ENCODE results near the genes DOCK3, IQCF1, RRP9 and ALAS1.

- PRO-cap, 2 experiments = no peak in any of the 2 experiments
Observed at GRCh38 chr3:50627061-50628332, 10.5 kb downstream of the MAPKAPK3 start.

DNA sequence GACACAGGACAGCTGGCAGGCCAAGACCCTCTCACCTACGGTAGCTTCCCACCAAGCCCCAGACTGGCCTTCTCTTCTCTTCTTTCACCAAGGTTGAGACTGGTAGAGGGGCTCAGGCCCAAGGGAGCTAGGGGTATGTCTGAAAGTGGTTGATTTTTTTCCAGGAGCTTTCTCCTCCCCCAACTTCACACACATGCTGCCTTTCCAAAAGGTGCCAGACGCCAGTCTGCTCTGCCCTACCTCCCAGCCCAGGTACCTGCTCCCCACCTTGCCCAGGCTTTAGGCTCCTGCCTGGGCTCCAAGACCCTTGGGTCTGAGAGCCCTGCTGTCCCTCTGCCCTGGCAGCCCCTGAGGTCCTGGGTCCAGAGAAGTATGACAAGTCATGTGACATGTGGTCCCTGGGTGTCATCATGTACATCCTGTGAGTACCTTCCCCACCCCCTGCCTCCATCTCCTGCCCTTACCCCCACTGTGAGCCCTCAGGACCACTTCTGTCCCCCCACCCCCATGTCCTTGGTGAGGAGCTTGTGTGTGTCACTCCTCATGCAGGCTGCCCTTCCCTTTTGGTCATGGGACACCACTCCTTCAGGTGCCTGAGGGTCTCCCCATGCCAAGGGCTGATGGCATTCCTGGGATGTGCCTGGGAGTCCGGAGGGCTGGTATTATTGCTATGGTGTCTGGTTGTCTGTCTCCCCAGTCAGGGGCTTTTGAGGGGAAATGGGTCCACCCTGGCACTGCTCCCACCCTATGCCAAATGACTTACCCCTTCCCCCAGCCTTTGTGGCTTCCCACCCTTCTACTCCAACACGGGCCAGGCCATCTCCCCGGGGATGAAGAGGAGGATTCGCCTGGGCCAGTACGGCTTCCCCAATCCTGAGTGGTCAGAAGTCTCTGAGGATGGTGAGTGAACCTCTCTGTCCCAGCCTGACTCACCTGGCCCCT lies 28.7 kb downstream of the MAPKAPK3 start:
- PRO-cap, 2 experiments = no peak in any of the 2 experiments

DNA sequence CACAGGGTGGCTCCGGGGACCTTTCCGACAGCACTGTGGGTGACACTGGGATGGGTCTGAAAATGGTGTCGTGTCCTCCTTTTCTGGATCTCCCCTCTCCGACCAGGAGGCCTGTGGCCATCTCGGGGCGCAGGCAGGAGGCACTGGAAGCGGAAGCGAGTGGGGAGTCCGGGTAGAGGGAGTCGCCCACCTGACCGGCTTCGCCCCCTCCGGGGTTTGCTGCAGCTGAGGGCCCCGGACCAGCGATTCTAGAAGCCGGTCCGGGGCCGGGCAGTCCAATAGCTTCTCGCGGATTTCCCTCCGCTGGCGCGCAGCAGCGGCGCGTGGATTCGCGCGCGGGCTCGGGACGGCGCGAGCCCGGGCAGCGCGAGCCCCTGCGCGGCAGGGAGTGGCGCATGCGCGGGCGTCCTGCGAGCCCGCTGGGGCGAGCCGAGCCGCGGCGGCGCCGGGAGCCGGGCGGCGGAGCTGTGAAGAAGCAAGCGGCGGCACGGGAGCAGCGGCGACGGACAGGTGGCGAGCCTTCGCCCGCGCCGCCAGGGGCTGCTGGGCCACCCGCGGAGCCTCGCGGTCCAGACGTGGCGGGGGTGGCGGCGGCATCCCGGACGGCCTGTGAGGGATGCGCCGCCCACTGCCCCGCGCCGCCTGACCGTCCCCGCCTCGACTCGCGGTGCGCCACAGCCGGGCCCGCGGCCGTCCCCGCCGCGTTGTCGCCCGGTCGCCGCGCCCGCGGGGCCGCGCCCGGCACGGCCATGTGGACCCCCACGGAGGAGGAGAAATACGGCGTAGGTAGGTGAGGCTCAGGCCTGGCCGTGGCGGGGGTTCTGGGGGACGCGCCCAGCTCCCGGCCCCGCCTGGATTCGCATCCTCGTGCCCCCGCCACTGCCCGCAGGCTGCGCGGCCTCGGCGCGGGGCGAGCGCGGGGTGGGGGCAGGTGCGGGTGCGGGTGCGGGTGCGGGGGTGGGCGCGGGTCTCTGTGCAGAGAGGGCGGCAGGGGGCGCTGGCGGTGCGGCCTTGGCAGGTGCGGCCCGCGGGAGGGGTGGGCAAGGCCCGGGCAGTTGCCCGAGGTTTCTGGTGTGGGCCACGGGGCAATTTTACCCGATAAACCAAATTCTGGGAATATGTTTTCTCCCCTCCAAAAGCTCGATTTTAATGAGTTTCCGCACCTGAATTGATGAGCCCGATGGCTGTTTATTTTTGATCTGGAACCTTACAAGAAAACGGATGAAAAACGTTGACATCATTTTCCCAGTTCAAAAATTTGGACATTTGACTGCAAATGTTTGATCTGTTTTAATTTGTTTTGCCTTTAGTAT lies at the start of gene DOCK3:
TSS of gene DOCK3 (plus strand) at position 413 of the 1,313 bp plus-strand sequence.
- PRO-cap, 2 experiments = peak in 1 of 2 experiments; most common plus-strand start position 448 of the sequence (in 1); most common minus-strand start position 250 of the sequence (in 1)

DNA sequence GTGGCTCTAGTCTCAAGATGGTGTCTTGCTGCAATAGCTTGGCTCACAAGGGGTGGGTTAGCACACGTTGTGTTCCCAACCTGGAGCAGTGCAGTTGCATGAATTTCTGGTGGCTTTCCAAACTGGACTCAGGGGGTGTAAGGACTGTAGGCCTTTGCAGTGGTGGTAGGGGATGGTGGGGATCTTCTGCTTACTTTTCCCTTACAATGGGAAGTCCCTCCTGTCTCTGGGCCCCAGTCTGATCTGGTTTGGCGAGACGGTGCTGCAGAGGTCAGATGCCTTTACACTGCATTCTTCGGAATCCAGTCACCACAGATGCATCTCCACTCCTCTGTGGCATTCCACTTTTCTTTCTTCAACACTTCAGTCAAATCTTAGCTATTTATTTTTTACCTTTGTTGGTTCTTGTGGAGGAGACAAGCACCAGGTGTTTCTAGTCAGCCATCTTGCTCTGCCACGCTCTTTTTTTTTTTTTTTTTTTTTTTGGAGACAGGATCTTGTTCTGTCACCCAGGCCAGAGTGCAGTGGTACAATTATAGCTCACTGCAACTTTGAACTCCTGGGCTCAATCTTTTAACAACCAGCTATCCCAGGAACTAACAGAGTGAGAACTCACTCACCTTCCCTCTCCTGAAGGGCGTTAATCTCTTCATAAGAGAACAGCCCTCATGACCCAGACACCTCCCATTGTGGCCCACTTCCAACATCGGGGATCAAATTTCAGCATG lies 132.2 kb downstream of the DOCK3 start:
- PRO-cap, 2 experiments = no peak in any of the 2 experiments

DNA sequence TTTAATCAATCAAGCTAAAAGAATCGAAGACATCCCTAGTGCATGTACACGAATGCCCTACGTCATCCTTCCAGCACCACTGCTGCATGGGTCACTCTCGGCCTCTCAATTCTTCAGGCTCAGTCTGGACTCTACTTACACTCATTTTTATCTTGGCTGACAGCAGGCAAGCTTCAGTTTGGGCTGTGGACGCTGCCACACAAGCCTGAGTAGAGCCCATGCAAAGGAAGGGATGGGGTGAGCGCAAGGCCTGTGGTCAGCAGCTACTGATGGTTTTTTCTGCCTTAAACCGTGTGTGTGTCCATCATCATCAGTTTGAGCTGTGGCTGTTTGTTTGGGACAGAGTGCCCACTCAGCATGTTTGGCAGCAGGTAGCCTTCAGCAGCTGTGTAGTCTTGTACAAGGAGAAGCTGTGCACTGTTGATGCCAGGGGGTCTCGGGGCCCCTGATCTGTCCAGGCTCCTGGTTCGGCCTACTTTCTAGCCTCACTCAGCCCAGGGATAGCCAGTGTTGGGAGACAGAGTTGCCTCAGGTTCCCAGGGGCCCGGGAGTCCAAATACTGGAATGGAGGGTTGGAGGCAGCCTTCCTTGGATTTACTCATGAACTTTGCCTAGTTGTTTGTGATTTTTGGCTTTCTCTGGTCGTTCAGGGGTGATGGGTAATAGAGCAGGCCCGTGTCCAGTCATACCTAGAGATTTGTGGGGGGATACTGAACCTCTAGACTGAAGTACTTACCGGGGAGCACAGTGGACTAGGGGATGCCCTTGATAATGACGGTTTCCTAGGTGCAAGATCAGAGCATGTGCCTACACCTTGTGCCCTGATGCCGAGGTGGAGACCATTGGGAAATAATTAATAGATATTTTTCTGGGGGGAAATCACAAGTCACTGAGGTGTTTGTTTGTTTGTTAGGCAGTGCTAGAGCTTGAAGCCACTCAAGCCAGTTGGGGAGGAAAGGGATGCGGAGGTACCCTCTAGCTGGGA lies 3.6 kb downstream of the RBM15B start:
- PRO-cap, 2 experiments = no peak in any of the 2 experiments

DNA sequence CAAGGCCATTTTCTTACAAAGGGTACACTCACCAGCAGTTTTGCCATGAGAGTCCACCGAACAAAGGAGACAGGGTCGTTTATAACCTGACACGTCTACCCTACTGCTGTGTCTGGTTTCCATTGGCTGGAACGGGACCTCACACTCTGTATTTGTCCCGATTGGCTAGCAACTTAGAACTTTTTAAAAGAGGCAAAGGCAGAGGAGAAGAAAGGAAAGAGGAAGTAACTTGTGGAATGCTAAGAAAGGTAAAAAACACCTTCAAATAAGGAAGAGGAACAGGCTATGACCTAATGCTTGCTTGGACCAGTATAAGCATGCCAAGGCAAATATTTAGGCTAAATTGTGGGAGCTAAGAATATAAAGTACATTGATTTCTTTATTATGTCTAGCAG lies 24.6 kb downstream of the IQCF6 start:
- PRO-cap, 2 experiments = no peak in any of the 2 experiments

DNA sequence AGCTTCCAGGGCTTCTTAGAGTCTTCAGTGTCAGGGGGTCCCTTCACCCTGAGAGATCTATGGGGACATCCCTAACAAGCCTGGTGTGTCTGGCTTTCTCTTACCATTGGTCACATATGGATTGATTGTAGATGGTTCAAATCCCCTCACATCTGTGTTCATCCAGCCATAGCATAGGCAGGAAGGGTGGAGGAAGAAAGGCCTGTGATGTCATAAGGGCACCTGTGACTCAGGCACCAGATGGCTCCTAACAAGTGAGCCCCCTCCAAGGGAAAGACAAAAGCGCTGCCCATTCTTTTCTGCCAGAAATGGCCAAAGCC lies at the start of gene IQCF1:
TSS of gene IQCF1 (minus strand) at position 188 of the 320 bp plus-strand sequence.
- PRO-cap, 2 experiments = no peak in any of the 2 experiments

- PRO-cap, 2 experiments = peak in 1 of 2 experiments; most common plus-strand start chr3:51942314 (in 1); most common minus-strand start chr3:51941885 (in 1)
Observed at GRCh38 chr3:51941655-51942438, at the start of gene RRP9. Gene RRP9 (minus strand): TSS chr3:51941904.

DNA sequence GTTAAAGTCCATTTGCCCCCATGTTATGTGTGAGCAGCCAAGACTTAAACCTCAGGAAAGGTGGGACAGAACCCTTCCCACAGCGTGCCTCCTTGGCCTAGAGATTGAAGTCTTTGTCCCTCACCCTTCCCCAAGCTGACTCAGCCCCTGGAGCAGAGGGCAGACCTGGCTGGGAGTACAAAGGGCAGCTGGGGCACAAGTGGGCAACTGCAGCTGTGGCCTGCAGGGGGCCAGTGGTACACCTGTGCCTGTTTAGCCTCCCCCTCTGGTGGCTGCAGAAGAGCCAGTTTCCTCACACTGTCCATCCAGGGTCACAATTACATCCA lies 963 bp upstream of the ACY1 start:
- PRO-cap, 2 experiments = no peak in any of the 2 experiments

- PRO-cap, 2 experiments = no peak in any of the 2 experiments
Observed at GRCh38 chr3:52108483-52108880, 45.7 kb downstream of the POC1A start.

GRCh38 chr3:52130960-52131426 lies 23.2 kb downstream of the POC1A start:
- PRO-cap, 2 experiments = peak in 1 of 2 experiments; most common minus-strand start chr3:52131257 (in 1)

GRCh38 chr3:52183666-52184357 lies 14.1 kb upstream of the ALAS1 start:
- PRO-cap, 2 experiments = peak in 1 of 2 experiments; most common plus-strand start chr3:52184151 (in 1); most common minus-strand start chr3:52183929 (in 1)

GRCh38 chr3:52197467-52198259 lies at the start of gene ALAS1:
Gene ALAS1 (plus strand): TSS chr3:52198160.
- PRO-cap, 2 experiments = peak in 1 of 2 experiments; most common plus-strand start chr3:52198160 (in 1); most common minus-strand start chr3:52198002 (in 1)

DNA sequence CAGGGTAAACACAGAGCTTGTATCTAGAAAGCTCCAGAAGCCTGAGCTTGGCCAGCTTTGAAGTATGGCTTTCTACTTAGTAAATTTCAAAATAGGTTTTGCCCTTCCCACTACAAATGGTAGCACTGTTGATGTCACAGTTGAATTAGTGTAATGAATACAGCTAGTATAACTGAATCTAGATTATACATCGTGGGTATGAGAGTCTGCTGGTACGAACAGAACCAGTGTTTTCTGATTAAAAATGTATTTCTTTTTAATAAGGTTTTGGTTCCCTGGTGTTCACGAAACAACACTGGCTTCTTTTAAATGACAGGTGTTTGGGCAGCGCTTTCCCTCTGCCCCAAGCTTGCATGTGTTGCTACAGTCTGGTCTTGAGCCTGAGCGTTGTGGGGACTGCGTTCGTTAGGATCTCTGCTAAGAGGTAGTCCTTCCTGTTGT lies 13.6 kb downstream of the TLR9 start:
- PRO-cap, 2 experiments = no peak in any of the 2 experiments

- PRO-cap, 2 experiments = no peak in any of the 2 experiments
Observed at GRCh38 chr3:52237484-52238124, 1.4 kb downstream of the TWF2 start.

- PRO-cap, 2 experiments = peak in 1 of 2 experiments; most common minus-strand start chr3:52240250 (in 1)
Observed at GRCh38 chr3:52240016-52240860, 1.3 kb upstream of the TWF2 start.

DNA sequence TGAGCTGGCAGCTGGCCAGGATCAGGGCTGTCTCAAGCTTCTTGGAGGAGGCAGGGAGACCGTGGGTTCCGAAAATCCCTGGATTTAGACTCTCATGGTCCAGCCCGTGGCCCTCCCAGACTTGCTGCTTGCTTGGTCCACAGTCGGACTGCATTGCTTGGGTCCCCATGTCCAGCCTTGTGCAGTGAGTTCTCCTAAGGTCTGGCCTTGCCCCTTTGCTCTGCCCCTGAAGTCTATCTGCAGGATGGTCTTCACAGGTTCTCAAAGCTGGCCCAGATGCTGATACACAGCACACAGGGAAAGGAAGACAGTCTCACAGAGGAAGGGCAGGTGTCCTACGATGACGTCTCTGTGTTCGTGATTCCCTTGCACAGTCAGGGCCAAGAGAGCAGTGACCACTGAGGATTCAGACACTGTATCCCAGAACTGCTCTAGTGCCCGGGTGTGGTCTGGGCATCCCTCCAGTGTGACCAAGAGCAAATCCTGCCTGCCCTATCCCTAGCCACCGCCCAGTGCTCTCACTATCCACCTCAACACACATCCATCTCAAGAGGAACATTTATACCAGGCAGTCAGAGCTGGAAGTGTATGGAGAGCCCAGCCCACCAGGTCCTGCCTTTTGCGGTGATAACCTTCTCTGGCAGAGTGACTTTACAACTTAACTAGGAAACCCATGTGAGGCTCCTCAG lies 4.0 kb downstream of the PPM1M start:
- PRO-cap, 2 experiments = no peak in any of the 2 experiments

DNA sequence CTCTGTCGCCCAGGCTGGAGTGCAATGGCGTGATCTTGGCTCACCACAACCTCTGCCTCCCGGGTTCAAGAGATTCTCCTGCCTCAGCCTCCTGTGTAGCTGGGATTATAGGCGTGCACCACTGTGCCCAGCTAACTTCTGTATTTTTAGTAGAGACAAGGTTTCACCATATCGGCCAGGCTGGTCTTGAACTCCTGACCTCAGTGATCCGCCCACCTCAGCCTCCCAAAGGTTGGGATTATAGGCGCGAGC lies 8.4 kb downstream of the WDR82 start:
- PRO-cap, 2 experiments = no peak in any of the 2 experiments

DNA sequence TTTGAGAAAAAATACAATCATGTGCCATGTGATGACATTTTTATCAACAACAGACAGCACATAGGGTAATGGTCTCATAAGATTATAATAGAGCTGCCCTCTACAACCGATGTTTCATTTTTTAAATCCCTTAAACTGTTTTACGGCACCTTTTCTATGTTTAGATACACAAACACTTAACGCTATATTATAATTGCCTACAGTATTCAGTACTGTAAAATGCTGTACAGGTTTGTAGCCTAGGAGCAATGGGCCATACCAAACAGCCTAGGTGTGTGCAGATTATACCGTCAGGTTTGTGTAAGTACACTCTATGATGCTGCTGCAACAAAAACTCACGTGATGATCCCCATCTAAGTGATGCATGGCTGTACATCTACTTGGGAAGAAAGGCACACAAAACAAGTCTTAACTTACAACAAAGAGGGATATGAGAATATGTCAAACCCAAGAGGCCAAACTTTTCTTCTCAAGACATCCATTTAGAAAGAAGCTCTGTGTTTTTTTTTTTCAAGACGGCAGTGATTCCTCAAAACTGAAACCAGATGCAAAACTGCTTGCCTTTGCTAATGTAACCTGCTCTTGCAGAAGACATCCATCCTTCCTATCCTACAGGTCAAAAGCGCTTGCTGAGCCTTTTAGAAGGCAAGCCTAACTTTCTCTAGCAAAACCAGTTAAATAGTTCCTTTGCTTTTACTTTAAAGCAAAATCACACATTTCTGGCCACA lies 7.2 kb downstream of the WDR82 start:
- PRO-cap, 2 experiments = no peak in any of the 2 experiments

DNA sequence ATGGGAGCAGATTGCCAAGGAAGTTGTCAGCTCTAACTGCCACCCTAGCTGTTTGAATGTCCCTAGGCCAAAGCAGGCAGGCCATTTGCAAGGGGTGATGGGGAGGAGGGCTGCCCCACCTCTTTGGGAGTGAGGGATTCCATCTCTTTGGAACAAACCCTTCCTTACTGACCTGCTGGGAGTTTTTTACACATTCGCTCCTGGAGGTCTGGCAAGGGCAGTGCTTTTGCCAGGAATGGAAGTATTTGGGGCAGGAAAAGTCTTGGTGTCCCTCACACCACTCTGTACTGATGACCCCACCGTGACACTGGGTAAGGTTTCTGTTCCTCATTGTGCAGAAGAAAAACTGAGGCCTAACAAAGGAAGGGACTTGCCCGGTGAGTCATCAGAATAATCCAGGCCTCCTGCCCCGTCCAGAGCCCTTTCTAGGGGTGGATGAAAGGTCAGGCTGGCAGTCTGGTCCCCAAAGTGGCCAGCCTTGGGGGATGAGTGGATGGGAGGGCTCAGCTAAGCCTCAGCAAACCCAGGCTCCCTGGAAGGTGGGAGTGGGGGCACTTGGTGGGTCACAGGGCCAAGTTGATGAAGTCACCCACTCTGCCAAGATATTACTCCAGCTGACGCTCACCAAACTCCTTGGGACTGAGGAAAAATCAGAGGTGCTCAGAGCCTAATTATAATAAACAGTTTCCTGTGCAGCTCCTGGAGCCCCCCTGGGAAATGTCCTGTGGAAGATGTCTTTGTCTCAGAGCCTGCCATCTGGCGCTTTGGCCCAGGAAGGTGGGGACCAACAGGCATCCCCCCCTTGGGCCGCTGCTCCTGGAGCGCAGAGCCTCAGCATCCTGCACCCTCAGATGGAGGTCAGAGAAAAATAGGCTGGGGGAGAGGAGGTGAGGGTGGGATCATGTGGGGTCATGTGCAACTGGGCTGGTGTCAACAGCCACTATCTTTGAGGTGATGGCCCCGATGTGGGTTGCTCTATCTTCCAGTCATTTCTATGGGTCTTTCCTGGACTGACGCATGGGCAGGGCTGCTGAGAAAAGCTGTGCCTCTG lies 2.2 kb upstream of the DNAH1 start:
- PRO-cap, 2 experiments = no peak in any of the 2 experiments